Vagina (tissue), 1 donor: ENCODE measurements around a stretch of chr7.

GRCh38 chr7:146248707-146249189 lies 132.1 kb downstream of the CNTNAP2 start:
- PRO-cap: no peak
- RAMPAGE, long total RNA: no peak

DNA sequence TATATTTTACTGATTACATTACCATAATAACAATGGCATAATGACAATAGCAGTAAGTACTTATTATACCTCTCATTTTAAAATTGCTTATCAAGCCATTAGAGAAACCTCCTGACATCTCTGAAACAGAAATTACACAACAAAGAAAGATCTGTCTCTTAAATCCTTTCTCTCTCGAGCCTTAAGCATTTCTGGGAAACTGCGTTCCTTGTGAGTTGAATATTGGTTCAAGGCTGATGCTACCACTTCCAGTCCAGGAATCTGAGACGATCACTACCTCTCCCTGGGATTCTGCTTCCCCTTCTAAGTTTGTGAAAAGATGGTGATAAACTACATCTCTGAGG lies 334.9 kb upstream of the C7orf33 start:
- PRO-cap: no peak
- RAMPAGE, long total RNA: no peak

DNA sequence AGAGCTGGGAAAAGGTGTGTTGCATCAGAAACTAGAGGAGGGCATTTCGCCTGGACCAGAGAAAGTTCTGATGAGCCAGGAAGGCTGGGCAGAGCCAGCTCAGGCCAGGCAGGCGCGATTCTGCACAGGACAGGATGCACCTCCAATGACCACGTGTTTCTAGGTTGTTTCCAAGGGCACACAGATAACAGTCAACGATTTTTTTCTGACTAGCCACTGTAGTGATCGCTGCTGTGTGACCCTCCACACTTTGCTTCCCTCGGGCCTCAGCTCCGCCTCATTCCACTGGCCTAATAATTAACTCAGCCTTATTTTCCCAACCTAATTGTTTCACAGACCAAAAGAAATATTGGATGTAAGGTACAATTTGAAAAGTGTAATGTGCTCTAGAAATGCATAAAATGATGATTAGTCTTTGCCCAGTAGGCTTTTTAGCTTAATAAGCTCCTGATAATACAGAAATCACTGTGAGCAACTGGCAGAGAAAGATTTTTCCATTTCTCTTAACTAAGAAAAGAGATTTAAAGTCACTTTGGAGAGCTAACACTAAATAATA lies 291.1 kb upstream of the C7orf33 start:
- PRO-cap: no peak
- RAMPAGE, long total RNA: no peak

DNA sequence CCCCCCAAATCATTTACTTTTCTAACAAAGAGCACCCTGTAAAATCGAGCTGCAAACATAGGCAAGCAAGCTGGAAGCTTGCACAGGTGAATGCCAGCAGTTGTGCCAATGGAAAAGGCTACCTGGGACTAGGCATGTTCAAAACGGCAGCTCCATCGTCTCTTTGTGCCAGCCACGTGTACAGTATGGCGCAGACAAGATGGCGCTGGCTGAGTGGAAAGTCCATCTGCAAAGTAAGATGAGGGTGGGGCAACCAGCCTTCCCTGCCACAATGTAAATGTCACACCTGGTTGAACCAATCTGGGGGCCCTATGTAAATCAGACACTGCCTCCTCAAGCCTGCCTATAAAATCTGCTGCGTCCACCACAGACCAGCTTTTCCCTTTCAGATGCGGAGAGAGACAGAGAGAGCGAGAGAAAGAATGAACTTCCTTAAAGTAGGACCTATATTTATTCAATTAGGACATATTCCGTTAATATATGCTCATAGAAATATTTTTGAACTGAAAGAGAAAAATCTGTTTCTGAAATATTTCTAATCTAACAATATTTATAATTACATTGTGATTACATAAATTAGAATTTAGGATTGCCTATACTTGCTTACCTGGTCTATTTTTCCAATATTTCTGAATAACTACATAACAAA lies 18.4 kb upstream of the C7orf33 start:
- PRO-cap: no peak
- RAMPAGE, long total RNA: no peak

- PRO-cap: no peak
- RAMPAGE, long total RNA: no peak
Measured at GRCh38 chr7:148581729-148582055, 8.9 kb upstream of the C7orf33 start.

GRCh38 chr7:148983288-148984340 lies 44.7 kb downstream of the PDIA4 start:
- PRO-cap: no peak
- RAMPAGE, long total RNA: no peak

GRCh38 chr7:149127779-149128152 lies 1.6 kb upstream of the ZNF425 start:
- PRO-cap: no peak
- RAMPAGE, long total RNA: no peak

GRCh38 chr7:149181043-149181712 lies 14.2 kb upstream of the ZNF282 start:
- PRO-cap: no peak
- RAMPAGE, long total RNA: start-site peak on the plus strand at chr7:149181248-149181625, 29 reads

GRCh38 chr7:149310056-149310282 lies 48.0 kb downstream of the ZNF783 start:
- PRO-cap: no peak
- RAMPAGE, long total RNA: no peak

DNA sequence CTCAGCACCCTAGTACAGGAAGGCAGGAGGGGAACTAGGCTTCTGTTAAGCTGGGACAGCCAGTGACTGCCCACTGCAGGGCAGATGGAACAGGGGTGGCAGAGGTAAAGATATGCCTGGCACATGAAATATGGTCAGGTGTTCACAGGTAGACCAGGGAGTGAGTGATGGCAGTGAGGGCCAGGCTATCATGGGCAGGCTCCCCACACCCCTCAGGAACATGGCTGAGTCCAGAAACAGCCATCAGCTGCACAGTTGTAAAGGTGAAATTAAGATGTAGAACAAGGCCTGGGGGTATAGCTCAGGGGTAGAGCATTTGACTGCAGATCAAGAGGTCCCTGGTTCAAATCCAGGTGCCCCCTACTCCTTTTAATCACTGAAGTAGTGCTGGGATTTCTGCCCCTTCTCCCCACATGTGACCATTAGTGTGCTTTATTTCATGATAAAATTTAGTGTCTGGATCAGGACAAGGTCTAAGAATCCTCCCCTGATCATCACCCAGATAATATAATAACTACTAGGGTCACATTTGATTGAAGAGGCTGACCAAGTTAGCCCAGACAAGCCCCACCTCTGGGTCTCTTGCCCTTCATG lies 68.9 kb downstream of the ZNF783 start:
- PRO-cap: no peak
- RAMPAGE, long total RNA: no peak

DNA sequence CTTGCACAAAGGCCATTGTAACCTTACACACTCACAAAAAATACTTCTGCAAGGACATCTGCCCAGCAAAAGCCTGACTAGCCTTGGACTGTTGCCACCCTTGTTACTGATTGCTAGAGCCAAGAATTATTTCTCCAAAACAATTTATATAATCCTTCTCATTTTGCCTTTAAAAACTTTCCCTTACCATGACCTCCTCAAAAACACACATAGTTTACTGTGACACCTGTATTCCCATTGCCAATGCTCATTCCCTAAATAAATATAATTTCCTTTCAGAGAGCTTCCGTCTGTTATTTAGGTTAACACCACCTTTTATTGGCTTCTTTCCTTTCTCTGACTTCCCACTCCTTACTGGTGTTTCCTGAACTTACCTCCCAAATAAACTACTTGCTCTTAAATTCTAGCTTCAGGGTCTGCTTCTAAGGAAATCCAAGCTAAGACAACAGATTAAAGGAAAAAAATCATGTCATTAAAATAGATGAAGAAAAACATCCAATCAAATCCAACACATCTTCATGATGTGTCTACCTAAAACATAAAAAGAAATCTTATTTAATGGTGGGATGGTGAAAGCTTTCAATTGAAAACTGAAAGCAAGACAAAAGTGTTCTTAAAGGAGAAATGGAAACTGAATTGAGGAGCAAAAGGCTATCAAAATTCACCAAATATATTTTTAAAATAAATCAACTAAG lies 67.5 kb upstream of the ZNF746 start:
- PRO-cap: no peak
- RAMPAGE, long total RNA: no peak

- PRO-cap: no peak
- RAMPAGE, long total RNA: start-site peak on the minus strand at chr7:149599639-149599727, 12 reads
Measured at GRCh38 chr7:149599351-149600173, 102.0 kb upstream of the ZNF746 start.

DNA sequence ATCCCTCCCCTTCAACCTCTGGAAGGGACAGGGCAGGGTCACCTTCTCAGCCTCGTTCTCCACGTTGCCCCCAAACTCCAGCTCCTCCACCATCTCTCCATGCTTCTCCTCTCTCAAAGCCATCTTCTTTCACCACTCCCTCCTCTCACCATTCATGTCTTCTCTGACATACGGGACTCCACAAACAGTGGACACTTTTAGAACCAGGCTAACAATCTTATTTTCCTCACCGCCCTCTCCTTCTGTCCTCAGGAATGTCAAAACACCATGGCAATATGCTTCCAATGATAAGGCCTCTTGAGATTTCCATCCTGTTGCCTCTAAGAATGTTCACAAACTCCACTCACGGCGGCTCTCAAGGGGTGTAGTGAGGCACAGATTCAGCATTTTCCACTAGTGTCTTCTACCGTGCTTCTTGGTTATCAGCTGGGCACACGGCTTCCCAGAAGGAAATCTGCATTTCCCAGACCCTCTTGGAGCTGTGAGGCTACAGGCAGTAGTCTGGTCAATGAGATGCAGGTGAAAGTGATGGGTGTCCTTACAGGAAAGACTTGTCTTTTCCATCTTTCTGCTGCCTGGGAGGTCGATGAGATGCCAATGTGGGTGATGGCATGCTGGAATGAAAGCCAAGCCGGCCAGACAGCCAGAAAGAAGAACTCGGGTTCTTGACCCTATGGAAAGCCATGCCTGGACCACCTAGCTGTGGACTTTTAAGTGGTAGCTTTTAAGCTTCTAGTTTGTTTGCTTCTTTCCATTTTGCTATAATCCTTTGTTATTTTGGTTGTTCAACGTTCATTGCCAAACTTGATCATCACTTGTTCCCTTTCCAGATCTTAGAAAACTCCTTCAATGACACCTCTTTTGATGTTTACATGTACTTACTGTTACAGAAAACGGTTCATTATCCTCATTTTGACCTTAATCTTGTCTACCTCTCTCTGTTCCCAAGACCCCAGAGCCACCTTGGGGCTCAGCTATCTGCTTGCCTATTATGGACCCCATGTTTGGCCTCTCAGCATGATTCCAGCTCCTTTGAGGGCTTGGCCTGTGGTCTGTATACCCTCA lies 108.5 kb upstream of the KRBA1 start:
- PRO-cap: no peak
- RAMPAGE, long total RNA: start-site peak on the minus strand centred at position 425 of the sequence, 186 bp wide, 18 reads

GRCh38 chr7:149620902-149621713 lies 93.6 kb upstream of the KRBA1 start:
- PRO-cap: no peak
- RAMPAGE, long total RNA: no peak

- PRO-cap: no peak
- RAMPAGE, long total RNA: no peak
Measured at GRCh38 chr7:149670405-149670720, 44.4 kb upstream of the KRBA1 start.

DNA sequence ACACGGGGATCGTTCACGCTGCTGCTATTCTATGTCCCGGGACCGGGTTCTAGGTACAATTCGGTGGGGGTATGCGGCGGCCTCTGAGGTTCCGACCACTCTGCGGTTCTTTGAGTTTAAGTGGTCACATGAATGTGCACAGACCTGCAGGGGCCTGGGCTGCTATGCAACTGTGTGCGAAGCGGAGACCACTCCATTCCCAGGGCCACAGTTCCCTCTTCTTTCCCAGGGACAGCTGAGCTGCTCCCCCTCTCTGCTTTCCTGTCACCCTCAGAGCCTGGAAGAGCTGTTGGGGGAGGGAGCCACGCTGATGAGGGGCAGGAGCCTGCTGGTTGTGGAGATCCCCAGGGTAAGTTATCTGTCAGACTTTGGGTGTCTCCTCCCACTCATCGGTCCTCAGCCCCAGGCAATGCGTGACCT lies 5.0 kb downstream of the KRBA1 start:
- PRO-cap: no peak
- RAMPAGE, long total RNA: no peak

DNA sequence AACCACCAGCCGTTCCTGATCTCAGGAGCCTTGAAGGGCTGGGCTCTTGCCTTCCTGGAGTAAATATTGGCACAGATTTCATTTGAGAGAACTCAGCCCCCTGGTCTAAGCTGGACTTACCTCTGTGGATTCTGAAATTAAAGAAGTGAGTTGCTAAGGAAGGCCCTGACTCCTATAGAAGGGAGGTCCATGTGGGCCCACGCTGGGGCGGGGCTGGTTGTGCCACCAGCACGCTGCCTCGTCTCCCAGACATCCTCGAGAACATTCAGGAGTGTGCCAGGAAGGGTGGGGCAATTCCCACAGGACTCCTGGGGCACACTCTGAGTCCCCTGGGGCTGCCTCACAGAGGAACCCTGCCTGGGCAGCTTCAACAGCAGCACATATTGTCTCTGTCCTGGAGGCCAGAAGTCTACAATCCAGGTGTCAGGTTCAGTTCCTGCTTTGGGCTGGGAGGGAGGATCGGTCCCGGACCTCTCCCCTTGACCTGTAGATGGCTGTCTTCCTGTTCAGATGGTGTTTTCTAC lies 19.7 kb downstream of the KRBA1 start:
- PRO-cap: no peak
- RAMPAGE, long total RNA: no peak

GRCh38 chr7:149770883-149771455 lies 2.4 kb downstream of the ZNF467 start:
- PRO-cap: no peak
- RAMPAGE, long total RNA: no peak

- PRO-cap: no peak
- RAMPAGE, long total RNA: no peak
Measured at GRCh38 chr7:149861457-149862122, 12.2 kb upstream of the ATP6V0E2 start.

- PRO-cap: no peak
- RAMPAGE, long total RNA: no peak
Measured at GRCh38 chr7:149874169-149874378, 305 bp downstream of the ATP6V0E2 start.